Type B pancreatic cell (in vitro differentiated cells): ENCODE measurements around a stretch of chr17.

GRCh38 chr17:77115477-77115920 is 25.3 kb upstream of the SEC14L1 start:
- PRO-cap, result no peak

GRCh38 chr17:77142602-77143702 is 2.2 kb downstream of the SEC14L1 start:
- PRO-cap, result no peak

DNA sequence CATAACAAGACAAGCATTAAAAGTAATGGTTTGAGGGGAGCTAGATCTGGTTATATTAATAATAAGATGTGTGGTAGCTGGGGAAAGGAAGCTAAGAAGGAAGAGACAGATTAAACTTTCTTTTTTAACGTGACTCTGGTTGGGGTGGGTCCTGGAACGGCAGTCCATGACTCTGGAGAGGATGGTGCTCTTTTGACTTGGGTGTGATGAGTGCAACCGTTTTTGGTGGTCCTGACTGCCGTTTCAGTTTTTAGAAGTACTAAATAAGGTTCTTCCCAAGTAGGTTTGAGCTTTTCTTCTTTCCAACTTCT is 29.3 kb downstream of the SEC14L1 start:
- PRO-cap, result no peak

DNA sequence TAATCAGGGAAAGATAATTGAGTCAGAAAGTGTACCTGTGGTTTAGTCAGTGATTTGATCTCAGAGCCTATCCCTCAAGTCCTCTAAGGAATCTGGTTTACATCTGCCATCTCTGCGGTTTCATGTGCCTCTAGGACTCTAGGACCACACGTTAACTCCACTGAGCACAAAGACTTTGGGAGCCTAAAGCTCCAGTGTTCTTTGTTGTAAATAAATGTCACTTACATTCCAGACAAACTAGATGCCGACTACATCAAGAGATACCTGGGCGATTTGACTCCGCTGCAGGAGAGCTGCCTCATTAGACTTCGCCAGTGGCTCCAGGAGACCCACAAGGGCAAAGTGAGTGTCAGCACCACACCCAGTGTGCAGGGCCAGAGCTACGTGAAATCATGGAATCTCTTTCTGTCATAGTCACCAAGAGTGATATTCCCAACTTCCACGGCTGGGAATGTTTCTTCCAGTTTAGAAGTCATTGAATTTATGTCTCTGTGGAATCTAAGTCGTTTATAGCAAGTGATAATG is 55.3 kb downstream of the SEC14L1 start:
- PRO-cap, result no peak

- PRO-cap, result no peak
Measured at GRCh38 chr17:77254829-77255328, 26.4 kb upstream of the SEPTIN9 start.

GRCh38 chr17:77285561-77286567 is 4.6 kb downstream of the SEPTIN9 start:
- PRO-cap, result no peak

DNA sequence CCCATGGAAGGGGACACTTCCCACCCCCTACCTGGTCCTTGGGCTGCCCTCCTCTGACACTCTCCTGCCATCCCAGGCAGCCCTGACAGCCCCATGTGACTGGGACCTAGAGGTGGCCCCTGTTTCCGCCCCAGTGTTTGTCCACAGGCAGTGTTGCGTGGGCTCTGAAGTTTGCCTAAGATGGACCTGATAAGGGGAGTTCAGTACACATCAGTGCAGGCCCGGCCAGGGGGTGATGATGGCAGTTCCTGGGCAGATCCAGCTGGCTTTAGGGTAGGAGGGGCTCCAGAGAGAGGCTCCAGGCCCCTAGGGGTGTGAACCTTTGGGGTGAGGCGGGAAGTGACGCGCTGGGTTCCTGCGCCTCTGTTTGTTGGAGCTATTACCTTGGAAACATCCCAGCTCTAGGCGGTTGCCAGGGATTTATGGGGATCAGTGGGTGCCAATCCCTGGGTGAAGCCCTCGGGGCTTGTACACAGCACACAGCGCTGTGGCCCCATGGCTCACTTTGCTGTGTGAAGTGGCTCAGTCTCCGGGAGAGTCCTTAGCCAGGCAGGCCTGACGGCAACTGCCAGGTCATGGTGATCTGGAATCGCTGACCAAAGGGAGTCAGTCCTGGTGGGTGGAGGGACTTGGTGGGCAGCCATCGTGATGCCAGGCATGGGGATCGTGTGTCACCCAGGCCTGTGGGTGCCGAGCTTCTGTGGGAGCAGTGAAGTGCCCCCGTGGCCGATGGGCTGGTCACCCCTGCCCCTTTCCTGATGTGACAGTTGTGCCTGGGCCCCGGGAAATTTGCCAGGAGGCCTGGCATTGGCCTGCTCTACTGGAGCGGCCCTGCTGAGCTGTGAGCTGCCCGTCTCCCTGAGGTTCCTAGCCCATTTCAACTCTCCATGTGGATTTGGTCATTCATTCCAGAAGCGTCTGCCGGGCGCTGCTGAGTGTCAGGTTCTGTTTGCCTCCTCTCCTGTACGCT is 5.6 kb downstream of the SEPTIN9 start:
- PRO-cap, result no peak

- PRO-cap, result bidirectional peak, plus-strand start at chr17:77365994, minus-strand start at chr17:77365844
Measured at GRCh38 chr17:77365492-77366454, 84.5 kb downstream of the SEPTIN9 start.

- PRO-cap, result no peak
Measured at GRCh38 chr17:77420230-77420914, 139.1 kb downstream of the SEPTIN9 start.

- PRO-cap, result no peak
Measured at GRCh38 chr17:77452710-77453416, 171.6 kb downstream of the SEPTIN9 start.

- PRO-cap, result no peak
Measured at GRCh38 chr17:77458269-77458899, 177.1 kb downstream of the SEPTIN9 start.

GRCh38 chr17:77481958-77482552 is 200.8 kb downstream of the SEPTIN9 start:
- PRO-cap, result no peak

GRCh38 chr17:77548165-77548628 is 266.9 kb downstream of the SEPTIN9 start:
- PRO-cap, result no peak

GRCh38 chr17:77601532-77601962 is 320.2 kb downstream of the SEPTIN9 start:
- PRO-cap, result no peak

GRCh38 chr17:77677516-77678158 is 280.9 kb upstream of the TNRC6C start:
- PRO-cap, result no peak

DNA sequence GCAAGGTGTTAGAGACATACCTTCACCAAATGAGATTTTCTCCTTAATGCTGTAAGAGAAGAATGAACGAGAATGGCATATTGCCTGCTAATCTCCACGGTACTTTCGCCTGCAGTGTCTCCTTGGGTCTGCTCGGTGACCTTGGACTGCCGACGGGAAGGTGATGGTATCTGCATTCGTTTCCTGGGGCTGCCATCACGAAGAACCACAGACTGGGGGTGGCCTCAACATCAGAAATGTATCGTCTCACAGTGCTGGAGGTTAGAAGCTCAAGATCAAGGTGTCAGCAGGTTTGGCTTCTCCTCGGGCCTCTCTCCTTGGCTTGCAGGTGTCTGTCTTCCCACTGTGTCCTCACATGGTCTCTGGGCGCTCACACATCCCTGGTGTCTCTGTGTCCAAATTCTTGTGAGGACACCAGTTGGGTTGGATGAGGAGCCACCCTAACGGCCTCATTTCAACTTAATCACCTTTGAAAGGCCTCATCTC is 86.3 kb upstream of the TNRC6C start:
- PRO-cap, result no peak

- PRO-cap, result no peak
Measured at GRCh38 chr17:77886264-77886707, 72.2 kb upstream of the TNRC6C start.

DNA sequence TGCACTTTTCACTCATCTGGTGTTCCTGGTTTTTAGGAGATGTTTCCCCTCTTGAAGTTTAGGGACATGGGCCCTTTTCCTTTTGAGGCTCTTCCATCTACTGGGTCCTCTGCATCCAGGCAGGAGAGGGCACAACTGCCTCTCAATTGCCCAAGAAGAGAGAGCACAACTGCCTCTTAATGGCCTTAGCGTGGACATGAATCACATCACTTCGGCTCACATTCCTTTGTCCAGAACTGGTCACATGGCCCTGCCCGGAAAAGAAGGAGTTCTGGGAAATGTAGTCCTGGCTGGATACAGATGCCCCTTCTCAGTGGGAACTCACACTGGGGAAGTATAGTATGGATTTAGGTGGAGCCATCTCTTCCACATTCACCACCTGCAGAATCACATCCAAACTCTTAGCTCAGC is 9.7 kb upstream of the TNRC6C start:
- PRO-cap, result no peak

- PRO-cap, result no peak
Measured at GRCh38 chr17:77959531-77960739, 1.4 kb downstream of the TNRC6C start.

- PRO-cap, result no peak
Measured at GRCh38 chr17:77974427-77974923, 16.0 kb downstream of the TNRC6C start.